Vein endothelial cell (primary cell): ENCODE measurements around the gene GNA13.

- CAGE, long polyA plus RNA, result no peak
These were observed 8.4 kb downstream of the GNA13 start for GRCh38 chr17:65047729-65048944.

DNA sequence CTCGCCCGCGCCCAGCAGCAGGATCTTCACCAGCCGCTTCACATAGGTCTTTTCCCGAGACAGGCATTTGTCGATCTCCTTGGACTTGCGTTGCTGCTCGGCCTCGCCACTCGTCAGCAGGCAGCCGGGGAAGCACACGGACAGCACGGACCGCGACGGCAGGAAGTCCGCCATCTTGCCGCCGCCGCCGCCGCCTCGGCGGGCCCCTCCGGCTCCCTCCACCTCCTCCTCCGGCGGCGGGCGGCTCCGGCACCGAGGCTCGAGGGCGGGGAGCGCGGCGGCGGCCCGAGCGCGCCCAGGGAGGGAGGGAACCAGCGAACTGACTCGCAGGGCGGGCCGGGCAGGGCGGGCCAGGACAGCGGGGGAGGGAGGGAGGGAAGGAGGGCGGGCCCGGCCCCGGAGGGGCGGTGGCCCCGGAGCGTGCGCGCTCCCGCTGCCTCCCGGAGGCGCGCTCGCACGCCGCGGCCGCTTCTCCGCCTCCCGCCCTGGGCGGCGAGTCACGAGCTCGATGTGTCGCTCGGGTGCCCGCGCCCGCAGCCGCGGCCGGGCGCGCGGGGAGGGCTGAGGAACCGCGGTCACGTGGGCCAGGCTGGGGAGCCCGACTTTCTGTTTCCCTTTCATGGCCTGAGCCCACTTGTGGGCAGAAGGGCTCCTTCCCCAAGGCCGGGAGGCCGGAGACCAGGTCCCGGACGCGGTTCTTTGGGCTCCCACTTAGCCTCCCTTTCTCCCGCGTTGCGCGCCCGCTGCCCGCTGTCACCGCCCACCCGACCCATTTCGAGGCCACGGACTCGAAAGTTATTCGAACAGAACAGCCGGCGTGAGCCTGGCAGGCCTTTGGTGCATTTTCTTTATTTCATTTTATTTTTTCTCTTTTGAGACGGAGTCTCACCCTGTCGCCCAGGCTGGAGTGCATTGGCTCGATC is at the start of gene GNA13:
TSS of gene GNA13 (minus strand) at position 321 of the 923 bp plus-strand sequence.
- CAGE, long polyA plus RNA, result no peak

DNA sequence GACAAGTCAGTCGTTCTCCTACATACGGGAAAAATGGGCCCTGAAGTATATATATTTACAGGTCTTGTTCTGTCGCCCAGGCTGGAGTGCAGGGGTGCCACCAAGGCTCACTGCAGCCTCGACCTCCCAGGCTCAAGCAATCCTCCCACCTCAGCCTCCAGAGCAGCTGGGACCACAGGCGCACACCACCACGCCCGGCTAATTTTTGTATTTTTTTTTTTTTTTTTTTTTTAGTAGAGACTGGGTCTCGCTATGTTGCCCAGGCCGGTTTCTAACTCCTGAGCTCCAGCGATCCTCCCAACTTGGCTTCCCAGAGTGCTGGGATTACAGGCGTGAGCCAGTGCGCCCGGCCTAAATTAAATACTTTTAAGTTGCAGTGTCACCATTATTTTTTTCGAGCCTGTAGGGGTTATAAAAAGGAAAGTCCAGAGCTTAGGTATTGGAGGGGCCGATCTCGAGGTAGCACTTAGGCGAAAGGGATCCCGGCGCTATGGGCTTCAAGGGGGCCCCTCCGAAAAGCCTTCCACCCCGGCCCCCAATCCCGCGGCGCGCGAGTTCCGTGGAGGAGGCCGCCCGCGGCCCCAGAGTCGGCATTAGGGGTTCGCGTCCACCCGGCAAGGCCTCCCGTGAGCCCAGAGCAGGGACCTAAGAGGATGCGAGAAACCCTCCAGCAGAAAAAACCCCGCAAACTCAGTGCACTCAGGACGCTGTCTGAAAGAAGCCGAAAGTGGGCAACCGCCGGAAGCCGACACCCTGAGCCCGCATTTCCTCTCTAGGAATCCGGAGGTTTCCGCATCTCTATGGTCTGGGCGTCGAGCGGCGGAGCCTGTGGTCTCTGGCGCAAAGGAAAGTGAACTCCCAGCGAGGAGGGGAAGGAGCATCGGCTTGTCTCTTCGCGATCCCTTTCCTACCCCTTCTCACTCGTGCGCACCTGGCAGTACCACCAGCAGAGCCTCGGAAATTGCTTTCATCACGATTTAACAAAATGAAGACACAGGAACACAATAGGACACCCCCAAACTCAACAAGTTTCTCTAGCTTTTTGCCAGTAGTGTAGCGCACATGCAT is 14.2 kb upstream of the RGS9 start:
- CAGE, long polyA plus RNA, result no peak

DNA sequence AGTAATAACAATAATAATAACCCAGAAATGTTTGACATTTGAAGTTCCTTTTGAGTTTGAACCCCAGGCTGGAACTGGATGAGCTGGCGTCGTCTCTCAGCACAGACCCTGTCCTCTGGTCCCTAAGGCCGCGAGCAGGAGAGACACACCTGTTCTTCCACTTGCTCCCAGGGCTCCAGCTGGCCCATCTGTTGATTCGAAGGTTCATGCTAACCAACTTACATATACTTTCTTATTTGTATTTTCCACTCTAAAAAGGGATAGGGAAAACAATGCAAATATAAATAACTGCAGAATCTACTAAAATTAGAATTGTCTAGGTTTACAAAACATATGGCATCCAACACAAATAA is 13.4 kb upstream of the RGS9 start:
- CAGE, long polyA plus RNA, result no peak

DNA sequence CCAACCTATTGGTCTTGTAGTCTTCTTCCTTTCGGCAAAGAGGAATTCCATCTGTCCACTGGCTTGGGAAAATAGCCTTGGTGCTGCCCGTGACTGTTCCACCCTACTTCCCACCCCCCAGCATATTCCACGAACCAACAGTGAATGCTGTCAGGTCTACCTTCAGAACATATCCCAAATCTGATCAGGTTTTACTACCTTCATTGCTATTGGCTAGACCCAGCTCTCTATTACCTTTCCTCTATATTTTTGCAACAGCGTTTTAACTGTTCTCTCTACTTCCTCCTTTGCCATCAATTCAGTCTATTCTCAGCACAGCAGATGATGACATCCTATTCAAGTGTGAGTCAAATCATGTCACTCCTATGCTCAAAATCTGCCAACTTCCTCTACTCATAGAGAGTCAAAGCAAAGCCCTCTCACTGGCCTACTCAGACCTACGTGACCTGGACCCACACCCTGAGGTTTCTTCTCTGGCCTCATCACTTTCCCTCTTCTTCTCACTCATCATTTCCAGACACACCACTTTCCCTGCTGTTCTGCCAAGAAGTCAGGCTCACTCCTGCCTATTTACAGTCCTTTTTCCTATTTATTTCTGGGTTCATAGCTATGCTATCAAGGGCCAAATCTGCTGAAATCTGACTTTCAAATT is 289.0 kb upstream of the AXIN2 start:
- CAGE, long polyA plus RNA, result no peak

DNA sequence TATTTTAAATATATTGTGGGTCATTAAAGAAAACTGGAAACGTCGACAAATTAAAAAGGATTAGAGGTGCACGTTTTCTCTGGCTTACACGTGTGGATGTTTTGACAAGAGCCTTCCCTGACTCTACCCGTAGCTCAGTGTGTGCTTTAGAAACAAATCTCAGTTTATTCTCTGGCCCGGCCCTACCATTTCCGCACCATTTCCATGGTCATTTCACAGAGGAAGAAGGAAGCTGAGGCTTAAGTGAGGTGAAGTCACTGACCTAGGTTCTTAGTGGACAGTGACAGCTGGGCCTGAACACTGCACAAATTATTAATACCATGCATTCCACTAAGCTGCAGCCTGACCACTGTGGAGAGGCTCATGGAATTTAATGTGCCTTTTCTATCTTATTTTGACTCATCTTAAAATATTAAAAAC is 990 bp downstream of the CEP112 start:
- CAGE, long polyA plus RNA, result no peak

GRCh38 chr17:66329205-66329669 is 26.8 kb downstream of the PRKCA start:
- CAGE, long polyA plus RNA, result no peak

- CAGE, long polyA plus RNA, result no peak
These were observed 207.4 kb downstream of the PRKCA start for GRCh38 chr17:66509469-66510556.

GRCh38 chr17:66541974-66542624 is 239.7 kb downstream of the PRKCA start:
- CAGE, long polyA plus RNA, result no peak

DNA sequence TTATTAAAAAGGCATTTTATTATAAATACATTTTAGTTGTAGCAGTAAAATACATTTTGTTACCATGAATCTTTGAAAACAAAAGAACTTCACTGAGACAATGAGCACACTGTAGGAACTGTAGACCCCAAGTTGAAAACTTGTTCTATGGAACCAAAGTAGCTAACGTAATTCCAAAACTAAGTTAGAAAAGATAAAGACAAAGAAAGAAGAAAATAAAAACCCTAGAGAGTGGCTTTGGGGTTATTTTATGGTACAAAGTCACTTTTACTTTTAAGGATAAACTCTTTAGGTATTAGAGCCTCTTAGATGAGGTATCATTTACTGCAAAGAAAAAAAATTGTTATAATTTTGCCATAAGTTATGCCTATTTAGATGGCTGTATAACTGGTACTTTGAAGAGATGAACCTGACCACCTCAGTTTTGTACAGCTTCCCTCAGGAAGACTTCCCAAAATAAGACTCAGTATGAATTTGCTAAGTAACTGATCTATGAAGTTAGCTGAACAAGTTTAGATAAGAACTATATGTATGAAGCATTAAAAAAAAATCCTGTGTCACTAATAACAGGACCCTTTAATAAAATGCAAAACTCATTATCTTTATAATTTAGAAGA is 26.2 kb downstream of the CACNG1 start:
- CAGE, long polyA plus RNA, result no peak

GRCh38 chr17:67171112-67171857 is 73.7 kb downstream of the HELZ start:
- CAGE, long polyA plus RNA, result no peak

DNA sequence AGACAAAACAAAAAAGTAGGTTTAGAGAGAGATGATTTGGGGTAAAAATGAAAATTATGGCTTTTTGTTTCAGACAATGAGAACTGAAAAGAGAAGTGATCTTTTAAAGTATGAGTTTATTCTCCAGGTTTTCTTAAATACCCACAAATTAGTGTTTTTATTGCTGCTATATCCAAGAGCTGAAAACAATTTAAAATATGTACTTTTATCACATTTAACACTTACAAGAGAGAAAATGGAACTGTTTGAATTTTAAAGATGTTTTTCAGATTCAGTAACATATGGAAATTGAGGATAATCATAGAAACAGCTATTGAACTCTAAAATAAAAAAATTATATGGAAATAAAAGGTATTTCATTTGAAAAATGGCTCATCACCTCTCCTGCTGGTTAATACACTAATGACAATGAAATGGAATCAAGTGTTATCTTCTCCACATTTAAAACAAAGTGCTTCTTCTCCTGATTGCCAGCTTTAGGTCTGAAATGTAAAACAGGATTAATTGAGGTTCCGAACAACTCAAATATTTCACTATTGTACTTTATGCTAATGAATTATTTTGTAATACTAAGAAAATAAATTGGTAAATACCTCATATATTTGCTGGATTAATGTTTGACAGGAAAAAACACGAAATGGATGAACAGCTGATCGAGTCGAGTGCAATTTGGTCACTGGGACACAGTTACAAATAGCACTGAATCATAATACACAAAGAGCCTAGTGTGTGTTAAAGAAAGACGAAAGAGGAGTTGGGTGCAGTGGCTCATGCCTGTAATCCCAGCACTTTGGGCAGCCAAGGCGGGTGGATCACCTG is 28.3 kb downstream of the PSMD12 start:
- CAGE, long polyA plus RNA, result no peak

GRCh38 chr17:67443155-67443750 is 66.2 kb downstream of the PITPNC1 start:
- CAGE, long polyA plus RNA, result no peak

- CAGE, long polyA plus RNA, result no peak
These were observed 113.4 kb downstream of the PITPNC1 start for GRCh38 chr17:67490447-67490984.

GRCh38 chr17:67490985-67491497 is 114.0 kb downstream of the PITPNC1 start:
- CAGE, long polyA plus RNA, result no peak

GRCh38 chr17:67535606-67536088 is 158.6 kb downstream of the PITPNC1 start:
- CAGE, long polyA plus RNA, result no peak

GRCh38 chr17:68044520-68044884 is 9.0 kb downstream of the KPNA2 start:
- CAGE, long polyA plus RNA, result no peak

DNA sequence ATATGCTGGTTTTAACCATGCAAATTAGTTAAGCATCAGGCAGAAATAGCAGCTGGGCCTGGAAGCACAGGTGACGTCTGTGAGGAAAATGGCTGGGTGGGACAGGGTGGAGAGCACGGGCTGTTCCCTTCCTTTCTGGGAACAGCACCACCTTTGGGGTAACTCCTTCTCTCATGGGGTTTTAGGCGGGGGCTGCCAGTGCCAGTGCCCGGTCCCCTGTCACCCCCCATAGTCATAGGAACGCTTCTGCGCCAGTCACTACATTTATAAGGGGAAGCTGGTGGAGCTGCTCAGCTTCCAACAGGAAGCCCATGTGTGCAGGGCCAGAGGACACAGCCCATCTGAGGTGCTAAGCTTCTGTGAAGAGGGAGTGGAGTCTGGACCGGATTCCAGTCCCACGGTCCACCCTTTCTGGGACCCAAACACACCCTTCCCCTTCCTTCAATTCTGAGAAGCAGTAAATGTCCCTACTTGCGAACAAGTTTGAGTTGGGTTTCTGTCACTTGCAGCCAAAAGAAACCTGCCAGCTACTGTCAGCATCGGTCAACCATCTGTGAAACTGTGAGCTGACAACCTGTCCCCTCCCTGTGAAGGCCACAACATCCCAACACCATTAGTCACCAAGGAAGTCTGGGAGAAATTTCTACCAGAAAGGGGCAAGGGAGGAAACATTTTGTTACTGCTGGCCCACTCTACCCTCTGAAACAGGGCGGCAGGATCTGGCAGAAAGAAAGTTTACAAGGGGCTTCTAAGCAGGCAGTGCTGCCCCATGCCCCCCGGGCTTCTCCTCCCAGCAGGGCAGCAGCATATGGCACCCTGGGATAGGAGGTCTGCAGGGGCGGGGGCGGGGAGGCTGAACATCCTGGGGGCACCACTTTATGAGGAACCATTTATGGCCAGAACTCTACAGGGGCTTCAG is 86.0 kb upstream of the AMZ2 start:
- CAGE, long polyA plus RNA, result no peak

DNA sequence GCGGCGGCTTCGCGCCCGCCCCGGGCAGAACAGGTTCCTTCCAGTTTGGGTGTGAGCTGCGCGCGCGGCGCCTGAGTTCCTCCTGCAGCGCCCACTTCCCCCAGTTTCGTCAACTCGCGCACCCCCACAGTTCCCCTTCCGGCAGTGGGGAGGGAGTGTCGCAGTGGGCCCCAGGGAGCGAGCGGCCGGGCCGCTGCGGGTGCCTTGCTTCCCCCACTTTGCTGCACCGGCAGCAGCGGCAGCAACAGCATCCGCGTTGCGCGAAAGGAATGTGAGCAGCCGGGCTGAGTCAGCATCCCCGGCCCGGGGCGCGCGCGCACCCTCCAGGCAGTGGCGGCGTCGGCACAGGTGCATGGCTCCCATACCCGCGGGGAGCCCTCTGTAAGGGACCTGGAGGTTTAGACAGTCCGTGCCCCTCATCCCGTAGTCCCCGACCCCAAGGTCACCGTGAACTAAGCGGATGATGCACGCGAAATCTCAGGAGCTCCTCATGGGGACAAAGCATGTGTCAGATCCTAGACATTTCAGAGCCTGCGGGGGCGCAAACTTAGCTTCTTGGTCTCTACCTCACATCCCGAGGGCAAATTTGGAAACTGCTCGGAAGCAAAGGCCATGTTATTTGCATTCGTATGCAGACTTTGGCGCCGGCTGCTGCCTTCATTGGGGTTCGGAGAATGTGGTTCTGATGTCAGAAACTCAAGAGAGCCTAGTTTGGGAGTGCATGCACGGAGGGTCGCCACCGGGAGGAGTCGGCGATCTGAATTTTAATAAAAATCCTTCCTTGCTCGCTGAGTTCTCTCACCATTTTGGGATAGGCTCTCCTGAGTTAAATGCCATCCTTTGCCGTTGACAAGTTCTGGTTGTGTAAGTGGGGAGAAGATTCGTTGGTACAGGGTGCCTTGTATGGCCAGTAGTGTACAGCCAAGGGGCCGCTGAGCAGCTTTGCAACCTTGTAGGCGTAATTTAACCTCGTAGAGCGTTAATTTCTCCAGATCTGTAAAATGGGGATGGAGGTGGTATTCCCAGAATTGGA is 941 bp downstream of the ARSG start:
- CAGE, long polyA plus RNA, result no peak

DNA sequence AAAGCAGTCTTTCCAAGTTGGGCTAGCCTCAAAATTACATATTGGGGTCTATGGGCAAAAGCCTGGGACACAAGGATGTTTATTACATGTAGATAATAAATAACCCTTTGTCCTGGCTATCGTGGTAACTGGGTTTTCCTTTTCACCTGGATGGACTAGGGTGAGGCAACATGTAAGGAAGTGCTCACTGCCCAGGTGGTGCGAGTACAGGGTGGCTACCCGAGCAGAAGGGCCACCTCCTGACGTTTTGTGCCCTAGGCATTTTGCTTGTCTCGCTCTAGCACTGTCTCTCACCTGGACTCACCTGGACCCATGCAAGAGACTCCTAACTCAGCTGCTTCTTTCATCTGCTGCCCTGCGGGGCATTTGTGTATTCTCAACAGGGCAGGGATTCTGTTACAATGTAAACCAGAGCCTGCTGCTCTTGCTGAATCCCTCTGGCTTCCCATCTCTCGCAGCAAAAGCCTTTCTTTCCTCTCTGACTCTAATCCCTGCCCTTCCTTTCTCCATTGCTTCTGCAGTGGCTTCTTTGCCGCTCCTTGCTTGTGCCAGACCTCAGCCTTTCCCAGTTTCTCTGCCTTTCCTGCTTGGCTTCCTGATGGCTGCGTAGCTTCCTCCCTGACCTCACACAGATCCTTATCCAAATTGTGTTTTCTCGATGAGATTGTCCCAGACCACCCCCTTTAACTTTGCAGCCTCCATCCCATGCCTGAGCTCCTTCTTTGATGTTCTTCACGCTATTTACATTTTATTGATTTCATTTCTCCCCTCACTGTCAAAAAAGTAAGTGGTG is 10.1 kb downstream of the ARSG start:
- CAGE, long polyA plus RNA, result no peak